ENCODE measurements around a stretch of chr11.

DNA sequence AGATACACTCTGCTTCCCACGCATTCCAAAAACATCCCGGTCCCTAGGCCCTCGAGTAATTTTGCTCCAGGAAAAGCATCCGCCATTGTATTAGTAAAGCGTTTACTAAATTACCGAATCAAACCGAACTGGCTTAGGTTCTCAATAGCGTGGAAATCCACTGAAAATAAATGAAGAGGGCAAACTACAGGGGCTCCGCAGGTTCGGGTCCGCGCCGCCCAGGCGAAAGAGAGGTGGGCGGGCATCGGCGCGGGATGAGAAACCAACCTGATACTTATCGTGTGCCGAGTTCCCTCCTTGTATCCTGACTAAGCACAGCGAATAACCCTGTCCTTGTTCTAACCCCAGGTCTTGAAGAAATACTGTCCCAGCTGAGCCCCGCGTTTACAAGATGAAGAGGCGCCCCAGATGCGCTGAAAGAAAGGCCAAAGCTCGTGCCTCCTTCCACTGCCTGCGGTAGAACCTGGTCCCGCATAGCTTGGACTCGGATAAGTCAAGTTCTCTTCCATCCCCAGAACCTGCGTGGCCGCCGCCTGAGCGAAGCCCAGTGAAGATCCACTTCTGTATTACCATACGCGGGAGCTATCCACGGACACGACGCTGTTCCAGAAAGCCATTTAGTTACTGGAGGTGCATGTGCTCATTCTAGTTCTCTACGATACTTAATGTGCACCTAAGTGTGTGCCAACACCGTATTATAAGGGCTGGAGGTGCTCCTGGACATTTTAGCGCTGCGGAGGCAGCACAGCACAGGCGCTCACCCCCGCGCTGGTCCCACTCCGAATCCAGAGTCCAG lies 1.6 kb downstream of the WT1 start:
- RRBS, 2 experiments: no CpG with 5 or more reads among the region's 46 CpGs

- RRBS, 2 experiments: no CpG with 5 or more reads among the region's 6 CpGs
These were observed 47.5 kb downstream of the TCP11L1 start for GRCh38 chr11:33086907-33087262.

- RRBS, 2 experiments: no CpG with 5 or more reads among the region's 5 CpGs
These were observed 29.0 kb downstream of the CSTF3 start for GRCh38 chr11:33132078-33132967.

- RRBS, 2 experiments: no CpG with 5 or more reads among the region's 10 CpGs
These were observed 599 bp upstream of the HIPK3 start for GRCh38 chr11:33256601-33256963.

DNA sequence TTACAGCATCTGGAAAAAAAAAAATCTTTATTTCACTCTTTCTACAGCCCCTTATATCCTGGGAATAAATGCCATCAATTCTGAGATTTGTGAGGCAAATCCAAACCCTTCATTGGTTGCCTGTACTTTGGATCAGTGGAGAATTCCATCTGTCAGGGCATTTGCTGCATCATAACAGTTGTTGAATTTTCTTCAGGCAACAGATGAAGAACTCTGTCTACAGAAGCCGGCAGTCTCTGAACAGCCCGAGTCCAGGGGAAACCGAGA lies 82.4 kb downstream of the C11orf91 start:
- RRBS, 2 experiments: 85 to 92% methylated on average over 3 of the region's 3 CpGs

GRCh38 chr11:33705160-33705674 lies 4.6 kb upstream of the C11orf91 start:
- RRBS, 2 experiments: no CpG with 5 or more reads among the region's 3 CpGs

- RRBS, 2 experiments: no CpG with 5 or more reads among the region's 2 CpGs
These were observed 4.4 kb downstream of the CD59 start for GRCh38 chr11:33731969-33732168.

GRCh38 chr11:33864927-33865793 lies 26.7 kb downstream of the LMO2 start:
- RRBS, 2 experiments: no CpG with 5 or more reads among the region's 9 CpGs

GRCh38 chr11:33893499-33894595 lies 2.0 kb upstream of the LMO2 start:
- RRBS, 2 experiments: no CpG with 5 or more reads among the region's 17 CpGs

GRCh38 chr11:34052762-34054003 lies 1.7 kb downstream of the CAPRIN1 start:
- RRBS, 2 experiments: no CpG with 5 or more reads among the region's 58 CpGs

- RRBS, 2 experiments: no CpG with 5 or more reads among the region's 3 CpGs
These were observed 16.9 kb downstream of the CAPRIN1 start for GRCh38 chr11:34068472-34068764.

DNA sequence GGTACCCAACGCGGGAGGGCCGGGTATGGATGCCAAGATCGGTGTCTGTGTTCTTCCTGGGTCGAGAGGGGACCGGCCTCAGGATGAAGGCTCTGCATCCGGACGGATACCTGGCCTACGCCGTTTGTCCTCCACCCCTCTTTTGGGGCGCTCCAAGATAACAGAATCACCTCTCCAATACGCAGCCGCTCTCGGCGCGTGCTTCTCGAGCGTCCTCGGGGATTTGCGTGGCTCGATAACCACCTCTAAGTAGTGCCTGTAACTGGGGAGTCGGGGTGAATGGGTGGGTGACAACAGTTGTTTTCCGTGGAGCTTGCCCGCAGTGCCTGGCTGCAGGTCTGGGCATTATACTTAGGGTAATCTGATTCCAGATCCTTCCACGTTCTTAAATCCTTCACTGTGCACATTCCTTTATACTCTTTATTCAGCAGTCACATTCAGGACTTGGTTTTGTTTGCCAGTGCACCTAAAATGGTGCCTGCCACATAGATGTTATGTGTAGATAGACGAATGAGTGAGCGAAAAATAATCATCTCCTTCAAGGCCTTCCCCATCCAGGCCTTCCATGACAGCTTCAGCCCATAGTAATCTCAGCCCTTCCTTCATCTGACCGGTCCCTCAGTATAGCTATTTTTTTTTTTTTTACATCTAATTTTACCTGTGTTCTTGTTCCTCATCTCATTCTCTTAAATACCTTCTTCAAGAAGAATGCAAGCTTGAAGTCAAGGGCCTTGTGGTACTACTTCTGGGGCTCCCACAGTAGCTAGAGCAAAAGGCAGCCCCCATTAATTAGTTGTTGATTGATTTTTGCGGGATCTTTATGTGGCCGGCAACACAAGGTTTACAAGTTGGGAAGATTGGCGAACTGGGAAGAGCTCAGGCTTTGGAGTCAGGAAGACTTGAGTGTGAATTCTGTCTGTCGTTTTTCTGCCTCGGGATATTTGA lies 635 bp downstream of the NAT10 start:
- RRBS, 2 experiments: 0% methylated on average over 2 to 4 of the region's 33 CpGs

DNA sequence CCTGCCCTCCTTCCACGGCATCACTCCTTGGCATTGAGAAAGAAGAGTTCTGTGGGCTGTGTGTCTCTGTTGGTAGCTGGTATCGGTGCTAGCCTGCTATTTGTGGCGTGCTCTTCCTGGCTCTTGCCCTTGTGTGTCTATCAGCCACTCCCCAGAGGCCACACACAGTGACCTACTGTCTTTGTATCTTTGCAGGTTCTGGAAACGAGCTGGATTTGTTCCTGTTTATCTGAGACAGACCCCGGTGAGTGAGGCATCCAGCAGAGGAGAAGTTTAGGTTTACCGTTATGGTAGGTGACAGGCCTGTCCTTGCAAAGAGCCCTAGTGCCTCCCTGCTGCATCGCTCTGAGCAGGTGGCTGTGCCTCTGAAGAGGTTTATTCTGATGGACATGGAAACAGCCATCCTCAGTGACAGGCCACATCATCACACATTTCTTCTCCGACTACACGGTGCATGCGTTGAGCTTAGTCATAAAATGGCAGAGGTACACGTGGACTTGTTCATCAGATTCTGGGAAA lies 31.4 kb downstream of the NAT10 start:
- RRBS, 2 experiments: no CpG with 5 or more reads among the region's 11 CpGs

GRCh38 chr11:34349794-34350349 lies 7.9 kb downstream of the ABTB2 start:
- RRBS, 2 experiments: no CpG with 5 or more reads among the region's 7 CpGs

DNA sequence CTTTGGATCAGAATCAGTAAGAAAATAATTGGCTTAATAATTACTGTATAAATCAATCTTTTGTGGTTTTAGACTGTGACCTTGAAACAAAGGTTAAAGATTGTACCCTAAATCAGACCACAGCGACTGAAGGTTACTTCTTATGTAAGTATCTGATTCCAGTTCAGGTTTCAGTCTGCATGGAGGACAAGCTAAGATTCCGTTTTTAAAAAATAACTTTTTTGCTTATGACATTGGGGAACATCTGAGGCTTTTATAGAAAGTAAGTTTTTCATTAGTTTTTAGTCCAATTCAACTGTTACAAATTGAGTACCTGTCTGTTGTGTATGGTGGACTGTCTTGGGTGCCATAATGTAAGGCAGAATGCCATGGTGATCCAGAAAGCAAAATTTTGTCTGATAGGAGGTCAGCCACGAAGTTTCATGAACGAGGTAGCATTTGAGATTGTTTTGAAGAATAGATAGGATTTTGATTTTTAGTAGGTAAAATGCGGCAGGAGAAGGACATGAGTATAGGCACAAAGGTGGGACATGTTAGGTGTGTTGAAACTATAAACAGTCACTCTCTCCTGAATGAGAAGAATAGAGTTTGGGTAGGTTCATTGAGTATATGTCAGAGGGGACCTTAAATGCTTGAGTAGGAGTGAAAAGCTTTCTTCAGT lies 19.1 kb downstream of the CAT start:
- RRBS, 2 experiments: no CpG with 5 or more reads among the region's 5 CpGs

DNA sequence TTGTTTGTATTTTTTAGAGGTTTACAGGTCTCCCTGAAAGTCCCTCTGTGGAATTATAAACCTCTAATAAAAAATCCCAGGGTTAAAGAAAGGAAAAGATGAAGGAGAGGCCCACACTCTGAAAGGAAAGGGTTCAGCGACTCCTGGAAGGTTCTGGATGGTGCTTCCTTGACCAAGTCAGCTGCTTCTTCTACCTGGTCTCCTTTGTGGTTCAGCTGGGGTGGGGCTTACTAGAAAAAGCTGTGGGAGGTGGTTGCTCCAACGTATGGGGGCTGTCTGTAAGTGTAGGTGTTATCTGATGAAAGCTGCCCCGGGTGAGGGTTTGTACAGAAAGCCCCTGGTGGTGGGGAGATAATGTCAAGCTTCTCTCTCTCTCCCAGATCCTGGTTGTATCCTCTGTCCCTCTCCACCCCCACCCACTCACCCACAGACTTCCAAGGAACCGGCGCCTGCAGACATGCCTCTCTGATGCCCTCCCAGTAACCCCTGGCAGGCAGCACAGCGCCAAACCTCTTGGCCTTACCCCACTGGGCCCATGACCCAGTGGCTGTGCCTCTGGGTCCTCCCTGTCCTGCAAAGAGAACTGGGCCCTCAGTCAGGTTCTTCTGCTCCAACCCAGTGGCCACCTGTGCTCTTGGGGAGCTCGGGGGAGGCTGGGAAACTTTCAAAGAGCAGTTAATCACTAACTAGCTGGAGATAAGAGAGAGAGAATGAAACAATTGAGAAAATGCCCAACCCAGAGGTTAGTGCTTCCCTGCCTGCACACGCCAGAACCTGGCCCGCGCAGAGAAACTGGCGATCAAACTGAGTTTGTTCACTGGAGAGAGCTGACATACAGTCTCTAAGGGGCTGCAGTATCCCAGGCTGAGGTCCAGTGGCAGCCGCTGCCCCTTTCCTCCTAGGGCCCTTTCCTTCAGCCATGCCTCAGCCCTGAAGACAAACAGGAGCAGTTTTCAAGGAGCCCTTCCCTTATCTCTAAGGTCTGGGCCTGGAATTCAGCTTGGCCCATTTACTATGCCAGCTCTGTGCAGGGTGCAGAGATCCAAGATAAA lies 20.4 kb upstream of the EHF start:
- RRBS, 2 experiments: no CpG with 5 or more reads among the region's 12 CpGs

DNA sequence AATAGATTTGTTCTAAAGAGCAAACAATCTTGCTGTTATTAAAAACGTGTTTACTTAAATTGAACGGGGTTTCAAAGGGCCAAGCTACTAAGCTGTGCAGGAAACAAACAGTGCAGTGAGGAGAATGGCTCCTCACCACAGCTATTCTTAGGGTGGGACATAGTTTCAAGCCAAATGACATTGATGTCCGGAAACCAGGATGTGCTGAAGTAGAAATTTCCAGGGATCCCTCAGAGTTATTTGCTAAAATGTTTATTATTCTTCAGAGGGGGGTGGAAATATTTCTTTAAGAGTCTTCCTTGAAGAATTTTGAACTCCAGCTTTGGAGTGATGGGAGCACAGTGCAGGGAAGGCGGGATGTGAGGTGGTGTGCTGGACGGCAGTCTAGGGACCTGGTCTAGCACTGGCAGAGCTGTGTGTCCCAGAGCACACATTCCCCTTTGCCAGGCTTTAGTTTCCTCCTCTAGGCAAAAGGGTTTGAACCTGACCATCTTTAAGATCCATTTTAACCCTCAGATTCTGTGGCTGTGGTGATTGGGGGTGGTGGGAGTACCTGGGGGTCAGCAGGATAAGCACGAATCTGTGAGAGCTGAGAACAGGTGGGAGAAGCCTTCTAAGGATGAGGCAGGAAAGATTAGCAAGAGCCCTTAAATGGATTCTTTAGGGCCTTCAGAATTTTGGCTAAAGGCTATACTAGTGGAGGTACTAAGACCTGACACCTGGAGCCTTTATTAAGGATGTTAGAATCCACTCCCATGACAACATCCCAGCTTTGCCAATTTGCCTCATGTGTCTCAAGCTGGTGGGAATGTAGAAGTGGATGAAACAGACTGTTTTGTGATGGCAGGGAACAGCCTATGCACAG lies 3.8 kb downstream of the EHF start:
- RRBS, 2 experiments: no CpG with 5 or more reads among the region's 6 CpGs

- RRBS, 2 experiments: no CpG with 5 or more reads among the region's 25 CpGs
These were observed 587 bp downstream of the APIP start for GRCh38 chr11:34915588-34915996.

DNA sequence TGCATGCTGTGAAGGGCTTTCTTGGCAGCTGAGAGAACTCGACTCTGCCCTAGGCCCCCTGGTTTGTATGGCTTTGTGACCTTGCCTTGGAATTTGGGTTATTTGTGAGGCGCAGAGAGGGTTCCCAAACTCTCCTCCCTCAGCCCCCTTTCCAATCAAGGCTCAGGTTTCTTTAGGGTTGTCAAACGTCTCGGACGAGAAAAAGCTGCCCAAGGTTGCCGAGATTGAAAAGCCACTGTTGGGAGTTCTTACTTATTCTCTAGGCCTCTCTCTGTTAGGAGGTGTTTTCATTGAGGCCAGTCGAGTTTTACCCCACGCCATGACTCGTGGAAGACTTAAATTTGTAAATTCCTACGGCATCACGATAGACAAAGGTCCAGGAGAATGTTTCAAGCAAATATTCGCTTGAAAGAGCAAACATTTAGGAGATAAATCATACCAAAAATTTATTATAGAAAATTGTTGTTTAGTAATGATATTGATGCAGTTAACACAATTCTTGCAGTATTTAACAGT lies 613 bp downstream of the PDHX start:
- RRBS, 2 experiments: no CpG with 5 or more reads among the region's 12 CpGs

Data from bronchial epithelial cell (primary cell).